Sciatic nerve (tissue), 1 donor: ENCODE data around the gene CCDC96.

DNA sequence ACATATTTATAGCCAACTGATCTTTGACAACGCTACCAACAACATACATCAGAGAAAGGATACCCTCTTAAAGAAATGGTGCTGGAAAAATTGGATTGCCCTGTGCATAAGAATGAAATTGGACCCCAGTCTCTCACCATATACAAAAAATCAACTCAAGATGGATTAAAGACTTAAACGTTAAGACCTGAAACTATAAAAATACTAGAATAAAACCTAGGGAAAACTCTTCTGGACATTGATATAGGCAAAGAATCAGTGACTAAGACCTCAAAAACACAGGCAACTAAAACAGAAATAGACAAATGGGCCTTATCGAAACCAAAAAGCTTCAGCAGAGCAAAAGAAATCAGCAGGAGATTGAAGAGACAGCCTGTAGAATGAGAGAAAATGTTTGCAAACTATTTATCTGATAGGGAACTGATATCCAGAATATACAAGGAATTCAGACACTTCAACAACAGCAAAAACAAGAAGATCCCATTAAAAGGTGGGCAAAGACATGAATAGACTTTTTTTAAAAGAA is 27.8 kb downstream of the KIAA0232 start:
- PRO-cap: no peak

GRCh38 chr4:6848927-6849379 is 60.7 kb upstream of the TBC1D14 start:
- PRO-cap: no peak

- PRO-cap: no peak
Measured at GRCh38 chr4:6863382-6864388, 45.9 kb upstream of the TBC1D14 start.

DNA sequence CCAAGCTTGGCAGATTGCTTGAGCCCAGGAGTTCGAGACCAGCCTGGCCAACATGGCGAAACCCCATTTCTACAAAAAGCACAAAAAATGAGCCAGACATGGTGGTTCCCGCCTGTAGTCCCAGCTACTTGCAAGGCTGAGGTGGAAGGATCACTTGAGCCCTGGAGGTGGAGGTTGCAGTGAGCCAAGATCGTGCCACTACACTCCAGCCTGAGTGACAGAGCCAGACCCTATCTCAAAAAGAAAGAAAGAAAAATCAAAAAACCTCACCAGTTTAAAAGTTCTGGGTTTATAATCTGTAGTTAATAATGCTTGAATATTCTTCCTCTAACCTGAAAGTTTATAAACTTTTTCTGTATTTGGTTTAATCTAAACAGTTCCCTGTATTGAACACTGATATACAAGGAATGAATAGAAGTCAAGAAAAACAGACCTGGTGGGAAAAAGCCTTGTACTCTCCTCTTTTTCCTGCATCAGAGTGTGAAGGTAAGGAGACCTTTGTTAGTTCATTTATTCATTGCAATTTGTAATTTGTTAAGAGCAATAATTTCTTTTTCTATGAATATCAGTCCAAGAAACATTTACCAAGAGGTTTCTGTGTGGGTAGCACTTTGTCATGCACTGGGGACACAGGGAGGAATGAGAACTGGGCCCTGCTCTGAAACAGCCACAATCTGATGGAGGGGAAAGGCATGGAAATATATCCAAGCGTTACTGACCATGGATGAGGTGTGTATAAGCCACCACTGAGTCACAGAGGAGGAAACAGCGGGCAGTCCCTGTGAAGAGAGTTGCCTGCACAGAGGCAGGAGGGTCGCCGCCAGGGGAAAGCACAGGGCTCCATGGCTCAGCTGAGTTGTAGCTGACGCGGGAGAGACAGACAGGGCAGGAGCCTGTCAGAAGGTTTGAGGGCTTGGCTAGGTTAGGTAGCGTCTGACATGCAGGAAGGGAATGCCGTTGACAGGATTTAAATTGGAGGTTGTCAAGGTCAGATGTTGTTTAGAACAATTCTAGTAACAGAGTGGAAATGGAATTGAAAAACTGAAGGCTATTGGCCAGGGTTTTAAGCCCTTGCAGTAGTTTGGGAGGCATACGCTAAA is 38.1 kb upstream of the TBC1D14 start:
- PRO-cap: no peak

GRCh38 chr4:6906101-6906646 is 3.5 kb upstream of the TBC1D14 start:
- PRO-cap: no peak

DNA sequence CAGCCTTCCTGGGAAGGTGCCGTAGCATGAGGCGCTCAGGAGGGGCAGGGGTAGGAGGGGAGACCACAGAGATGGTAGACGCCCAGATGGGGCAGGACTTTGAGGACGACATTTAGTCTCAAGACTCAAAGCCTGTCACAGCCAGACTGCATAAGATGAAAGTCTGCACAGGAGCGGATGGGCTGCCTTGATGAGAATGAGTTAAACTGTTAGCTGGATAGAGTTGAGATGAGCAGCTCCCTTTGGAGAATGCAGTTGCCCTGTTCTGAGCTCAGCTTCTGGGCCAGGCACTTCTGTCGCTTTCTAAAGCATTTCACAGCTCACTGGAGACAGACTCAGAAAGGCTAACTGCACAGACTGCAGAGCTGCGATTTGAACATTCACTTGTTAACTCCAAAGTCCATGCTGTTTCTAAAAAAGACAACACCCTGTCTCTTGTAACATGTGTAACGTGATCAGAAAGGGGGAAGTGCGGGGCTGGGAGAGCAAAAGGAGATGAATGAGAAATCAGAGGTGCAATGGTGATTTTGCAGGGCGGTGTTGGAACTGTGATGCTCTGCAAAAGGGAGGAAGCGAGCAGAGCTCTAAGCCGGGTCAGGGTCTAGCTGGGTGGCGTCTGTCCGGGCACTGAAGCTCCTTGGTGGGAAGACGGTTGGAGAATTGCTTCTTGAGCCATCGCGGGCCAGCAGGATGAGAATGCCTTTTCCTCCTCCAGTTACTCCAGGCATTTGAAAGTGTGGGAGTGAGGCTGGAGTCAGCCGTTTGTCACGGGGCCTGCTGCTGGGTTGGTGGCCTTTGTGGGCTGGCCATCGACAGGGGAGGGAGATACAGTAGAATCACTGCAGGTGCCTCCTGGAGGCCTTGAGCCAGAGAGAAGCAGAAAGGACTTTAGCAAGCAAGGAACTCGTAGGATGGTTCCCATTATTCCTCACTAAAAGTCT is 20.2 kb downstream of the TBC1D14 start:
- PRO-cap: no peak

GRCh38 chr4:6976202-6976675 is 66.6 kb downstream of the CCDC96 start:
- PRO-cap: no peak

DNA sequence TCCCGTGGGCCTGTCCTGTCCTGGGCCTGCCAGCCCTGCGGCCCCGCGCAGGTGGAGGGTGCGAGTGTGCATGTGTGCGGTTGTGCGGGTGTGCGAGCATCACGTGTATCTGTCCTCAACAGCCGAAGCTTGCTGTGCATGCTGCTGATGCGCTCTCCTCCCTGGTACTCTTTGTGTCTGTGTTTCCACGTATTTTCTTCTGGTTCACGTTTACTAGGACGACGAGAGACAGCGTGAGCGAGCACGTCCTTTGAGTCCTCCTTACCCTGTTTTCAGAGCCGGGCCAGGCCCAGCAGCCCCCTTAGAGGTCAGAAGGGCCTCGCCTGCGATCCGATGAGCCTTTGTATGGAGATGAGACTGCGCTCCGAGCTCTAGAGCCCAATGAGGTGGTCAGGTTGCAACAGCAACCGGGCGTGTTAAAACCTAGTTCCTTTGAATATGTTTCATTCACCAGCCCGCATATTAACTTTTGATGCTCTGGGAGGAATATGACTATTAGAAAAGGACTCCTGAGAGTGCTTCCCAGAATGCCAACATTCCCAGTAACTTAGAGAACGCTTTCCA is 55.3 kb downstream of the CCDC96 start:
- PRO-cap: bidirectional peak, plus-strand start outside the sequence, minus-strand start at position 333 of the sequence

- PRO-cap: bidirectional peak, plus-strand start at chr4:7042553, minus-strand start at chr4:7042453; bidirectional peak, plus-strand start at chr4:7042721, minus-strand start at chr4:7042629; bidirectional peak, plus-strand start at chr4:7043367, minus-strand start at chr4:7042963
Measured at GRCh38 chr4:7042208-7043148, at the start of gene CCDC96. Gene CCDC96, minus strand, starts transcription at chr4:7043001.

GRCh38 chr4:7058669-7059337 is 9.1 kb downstream of the GRPEL1 start:
- PRO-cap: no peak

- PRO-cap: unidirectional peak, plus-strand start at chr4:7747131
Measured at GRCh38 chr4:7746769-7747448, 192.8 kb downstream of the AFAP1 start.

DNA sequence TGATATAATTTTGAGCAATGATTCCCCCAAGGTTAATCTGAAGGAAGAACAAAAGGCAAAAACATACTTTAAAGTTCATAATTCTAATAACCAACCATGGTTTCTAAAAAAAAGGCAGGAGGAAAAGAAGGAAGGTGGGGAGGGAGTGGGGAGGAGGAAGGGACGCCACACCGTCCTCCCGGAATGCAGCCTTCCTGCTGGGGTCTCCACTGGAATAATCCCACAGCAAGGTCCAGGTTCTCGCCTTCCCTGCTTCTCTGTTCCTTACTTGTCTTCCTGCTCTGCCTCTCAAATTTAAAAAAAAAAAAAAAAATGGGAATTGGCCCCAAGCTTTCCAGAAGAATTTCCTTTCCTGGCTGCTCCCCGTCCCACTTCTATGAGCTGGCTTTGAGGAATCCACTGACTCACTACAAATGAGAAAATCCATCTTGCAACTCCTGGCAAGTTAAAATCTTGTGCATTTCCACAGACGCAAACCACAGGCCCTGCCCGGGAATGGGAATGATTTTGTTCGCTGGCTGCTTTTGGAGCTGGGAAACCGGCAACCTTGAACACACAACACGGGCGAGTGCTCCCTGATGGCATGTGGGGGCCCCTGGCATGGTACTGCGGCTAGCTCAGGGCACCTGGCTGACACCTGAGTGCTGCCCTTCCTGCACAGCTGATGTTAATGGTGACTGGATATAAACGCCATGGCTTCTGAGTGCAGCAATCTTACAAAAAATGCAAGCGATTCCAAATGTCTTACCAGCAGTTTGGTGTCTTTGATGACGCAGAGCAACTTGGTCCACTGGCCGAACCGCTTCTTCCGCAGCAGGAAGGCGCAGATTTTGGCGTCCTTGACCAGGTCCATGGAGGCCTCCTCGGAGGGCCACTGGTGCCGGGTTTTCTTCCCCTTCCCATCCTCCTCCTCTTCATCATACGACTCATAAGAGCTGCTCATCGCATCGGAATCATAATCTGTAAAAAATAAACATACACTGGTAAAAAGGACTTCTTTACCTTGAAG is 97.0 kb downstream of the AFAP1 start:
- PRO-cap: bidirectional peak, plus-strand start at position 530 of the sequence, minus-strand start at position 259 of the sequence

DNA sequence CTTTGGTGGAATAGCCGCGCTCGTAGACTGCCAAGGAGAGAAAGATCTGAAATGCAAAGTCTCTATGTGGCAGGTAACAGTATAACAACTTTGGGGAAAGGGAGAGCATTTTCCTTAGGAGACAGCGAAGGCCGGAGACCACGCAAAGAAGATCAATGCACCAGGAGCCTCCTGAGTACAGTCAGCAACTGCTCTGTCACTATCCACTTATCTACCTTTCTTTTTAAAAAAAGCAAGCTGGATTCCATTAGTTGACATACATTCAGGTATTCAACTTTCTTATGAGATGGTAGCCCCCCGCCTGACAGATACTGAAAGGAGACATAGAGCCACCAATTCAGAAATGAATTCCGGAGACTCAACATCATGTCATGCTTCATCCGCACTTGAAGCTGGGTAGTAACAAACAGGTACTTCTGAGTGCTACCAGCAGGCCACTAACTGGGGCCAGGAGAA is 85.1 kb downstream of the AFAP1 start:
- PRO-cap: no peak

GRCh38 chr4:7983150-7983837 is 43.6 kb upstream of the AFAP1 start:
- PRO-cap: no peak

- PRO-cap: no peak
Measured at GRCh38 chr4:8044566-8045441, 105.1 kb upstream of the AFAP1 start.

GRCh38 chr4:8254099-8254596 is 15.4 kb upstream of the HTRA3 start:
- PRO-cap: no peak

DNA sequence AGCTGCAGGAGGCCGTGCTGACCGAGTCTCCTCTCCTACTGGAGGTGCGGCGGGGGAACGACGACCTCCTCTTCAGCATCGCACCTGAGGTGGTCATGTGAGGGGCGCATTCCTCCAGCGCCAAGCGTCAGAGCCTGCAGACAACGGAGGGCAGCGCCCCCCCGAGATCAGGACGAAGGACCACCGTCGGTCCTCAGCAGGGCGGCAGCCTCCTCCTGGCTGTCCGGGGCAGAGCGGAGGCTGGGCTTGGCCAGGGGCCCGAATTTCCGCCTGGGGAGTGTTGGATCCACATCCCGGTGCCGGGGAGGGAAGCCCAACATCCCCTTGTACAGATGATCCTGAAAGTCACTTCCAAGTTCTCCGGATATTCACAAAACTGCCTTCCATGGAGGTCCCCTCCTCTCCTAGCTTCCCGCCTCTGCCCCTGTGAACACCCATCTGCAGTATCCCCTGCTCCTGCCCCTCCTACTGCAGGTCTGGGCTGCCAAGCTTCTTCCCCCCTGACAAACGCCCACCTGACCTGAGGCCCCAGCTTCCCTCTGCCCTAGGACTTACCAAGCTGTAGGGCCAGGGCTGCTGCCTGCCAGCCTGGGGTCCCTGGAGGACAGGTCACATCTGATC is 36.6 kb downstream of the HTRA3 start:
- PRO-cap: no peak

- PRO-cap: no peak
Measured at GRCh38 chr4:8319647-8319933, 50.0 kb downstream of the HTRA3 start.

GRCh38 chr4:8319934-8320391 is 50.4 kb downstream of the HTRA3 start:
- PRO-cap: no peak

- PRO-cap: no peak
Measured at GRCh38 chr4:8340673-8341408, 71.3 kb downstream of the HTRA3 start.